ENCODE measurements around a stretch of chr12.

GRCh38 chr12:25387263-25387835 lies 136.6 kb upstream of the KRAS start:
- RRBS, result no CpG with 5 or more reads among the region's 11 CpGs

- RRBS, result no CpG with 5 or more reads among the region's 3 CpGs
These were observed 31.2 kb downstream of the LMNTD1 start for GRCh38 chr12:25521860-25522237.

DNA sequence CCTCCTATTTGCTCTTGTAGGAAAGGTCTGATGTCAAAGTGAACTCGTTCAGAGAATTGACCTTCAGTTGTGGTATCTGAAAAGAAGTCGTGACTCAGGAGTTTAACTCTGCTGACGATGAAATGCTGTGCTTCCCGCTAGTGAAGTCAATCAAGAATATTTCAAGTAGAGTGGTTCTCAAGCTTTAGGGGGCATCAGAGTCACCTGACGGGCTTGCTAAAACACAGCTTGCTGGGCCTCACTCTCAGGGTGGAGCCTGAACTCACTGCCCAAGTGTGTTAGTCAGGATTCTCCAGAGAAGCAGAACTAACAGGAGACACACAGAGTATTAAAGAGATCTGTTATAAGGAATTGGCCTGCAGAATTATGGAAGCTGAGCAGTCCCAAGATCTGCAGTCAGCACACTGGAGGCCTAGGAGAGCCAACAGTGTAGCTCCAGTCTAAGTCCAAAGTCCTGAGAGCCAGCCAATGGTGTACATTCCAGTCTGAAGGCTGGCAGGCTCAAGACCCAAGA lies 139.5 kb upstream of the LMNTD1 start:
- RRBS, result no CpG with 5 or more reads among the region's 5 CpGs

DNA sequence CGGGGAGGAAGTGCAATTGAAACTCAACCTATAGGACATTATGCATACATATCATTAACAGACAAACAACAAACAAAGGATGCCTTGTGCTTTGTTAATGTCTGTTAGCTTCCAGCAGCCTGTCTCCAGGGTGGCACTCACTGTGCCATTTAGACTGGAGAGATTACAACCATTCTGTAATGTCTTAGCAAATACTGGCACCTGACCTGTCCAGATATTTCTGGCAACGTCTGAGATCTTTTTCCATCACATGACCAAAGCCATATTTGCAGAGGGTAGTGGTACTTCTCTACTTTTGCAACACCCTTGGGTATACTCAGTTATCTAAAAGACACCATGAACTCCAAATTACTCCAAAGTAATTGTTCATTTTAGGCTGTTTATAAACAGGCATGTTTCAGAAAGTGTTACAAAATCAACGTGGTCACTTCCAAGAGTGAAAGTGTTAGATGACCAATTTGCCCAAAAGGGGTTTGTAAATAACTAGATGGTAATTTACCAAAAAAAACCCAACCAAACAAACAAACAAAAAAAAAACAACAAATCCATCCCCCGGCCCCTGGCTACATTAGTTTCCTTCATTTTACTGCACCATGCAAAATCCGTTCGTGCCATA lies 11.5 kb downstream of the BHLHE41 start:
- RRBS, result no CpG with 5 or more reads among the region's 6 CpGs

- RRBS, result no CpG with 5 or more reads among the region's 5 CpGs
These were observed 28.5 kb upstream of the BHLHE41 start for GRCh38 chr12:26153222-26153788.

DNA sequence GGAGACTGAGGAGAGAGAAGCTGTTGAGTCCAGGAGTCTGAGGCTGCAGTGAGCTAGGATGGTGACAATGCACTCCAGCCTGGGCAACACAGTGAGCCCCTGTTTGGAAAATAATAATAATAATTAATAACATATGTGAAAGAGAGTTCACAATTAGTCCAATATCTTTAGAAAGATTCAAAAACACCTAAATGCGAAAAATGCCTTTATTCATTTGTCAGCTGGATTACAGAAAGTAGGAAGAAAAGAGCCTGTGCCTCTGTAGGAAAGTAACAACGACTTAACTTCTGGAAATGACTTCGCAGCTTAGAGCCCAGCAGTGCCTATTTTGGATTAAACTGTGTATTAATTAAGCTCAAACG lies 508 bp upstream of the SSPN start:
- RRBS, result no CpG with 5 or more reads among the region's 4 CpGs

- RRBS, result no CpG with 5 or more reads among the region's 2 CpGs
These were observed 142.5 kb downstream of the SSPN start for GRCh38 chr12:26337686-26338389.

DNA sequence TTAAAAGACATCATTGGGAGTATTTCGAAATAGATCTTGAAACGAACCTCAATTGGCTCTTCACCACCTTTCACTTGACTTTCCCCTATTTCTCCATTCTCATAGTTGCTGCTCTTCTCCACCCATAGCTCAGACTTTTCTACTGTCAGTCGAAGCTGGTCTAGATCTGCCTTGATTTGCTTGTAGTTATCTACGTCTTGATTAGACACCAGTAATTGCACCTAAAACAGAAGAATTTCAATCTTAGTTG lies 212.0 kb downstream of the ITPR2 start:
- RRBS, result no CpG with 5 or more reads among the region's 4 CpGs

DNA sequence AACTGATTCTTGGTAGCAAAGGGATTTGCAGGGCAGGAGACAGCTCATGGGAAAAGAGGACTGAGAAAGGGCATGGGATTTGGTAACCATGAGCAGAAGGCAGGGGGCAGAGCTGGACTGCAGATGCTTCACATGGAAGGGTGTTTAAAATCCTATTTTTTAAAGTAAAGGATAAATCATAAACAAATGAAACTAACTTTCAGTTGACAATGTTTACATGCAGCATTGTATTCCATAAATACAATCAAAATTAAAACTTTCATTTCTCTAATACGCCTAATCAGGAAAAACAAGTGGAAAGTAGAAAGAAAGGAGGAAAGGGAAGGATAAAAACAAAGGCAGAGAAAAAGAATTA lies 203.0 kb downstream of the ITPR2 start:
- RRBS, result no CpG with 5 or more reads among the region's 1 CpG

GRCh38 chr12:27179690-27180532 lies 64.2 kb upstream of the STK38L start:
- RRBS, result no CpG with 5 or more reads among the region's 3 CpGs

- RRBS, result no CpG with 5 or more reads among the region's 1 CpG
These were observed 58.5 kb upstream of the STK38L start for GRCh38 chr12:27185636-27185975.

DNA sequence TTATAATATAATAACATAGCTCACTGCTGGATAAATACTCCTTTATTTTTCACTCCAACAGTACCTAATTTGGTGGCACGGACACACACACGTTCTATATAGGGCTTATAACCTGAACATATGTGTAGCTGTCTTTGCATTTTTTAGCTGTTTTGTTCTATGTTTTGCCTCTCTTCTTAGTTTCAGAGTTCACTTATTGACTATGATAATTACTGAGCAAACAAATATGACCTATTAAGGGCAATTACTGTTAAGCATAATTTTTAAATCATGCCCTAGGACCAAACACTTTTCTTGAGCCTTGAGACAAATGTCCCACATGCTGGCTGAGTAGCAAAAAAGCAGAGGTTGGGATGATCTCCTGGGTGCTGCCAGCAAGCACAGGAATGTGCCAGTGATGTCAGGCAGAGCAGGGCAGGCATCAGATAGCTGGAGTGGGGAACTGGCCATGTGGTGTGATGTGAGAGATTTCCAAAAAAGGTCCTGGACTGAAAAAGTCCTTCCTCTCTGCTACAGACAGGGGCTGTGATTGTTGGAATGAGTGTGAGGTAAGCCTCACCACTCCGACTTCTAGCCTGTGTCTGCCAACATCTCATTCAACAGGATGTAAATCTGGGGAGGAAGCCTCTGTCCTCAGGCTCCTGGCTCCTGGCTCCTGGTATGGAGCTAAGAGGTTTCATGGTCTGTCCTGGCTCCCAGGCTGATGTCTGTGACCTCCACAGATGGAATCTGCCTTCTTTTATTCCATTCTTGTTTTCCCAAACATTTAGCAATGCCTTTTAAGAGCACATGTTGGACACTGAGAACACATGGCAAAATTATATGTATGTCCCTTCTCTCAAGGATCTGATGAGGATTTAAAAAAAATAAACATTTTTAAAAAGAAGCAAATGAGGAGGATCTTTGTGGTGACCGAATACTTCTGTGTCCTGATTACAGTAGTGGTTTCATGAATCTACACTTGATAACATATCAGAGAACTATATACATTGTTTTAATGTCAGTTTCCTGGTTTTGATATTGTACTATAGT lies 50.2 kb upstream of the STK38L start:
- RRBS, result no CpG with 5 or more reads among the region's 4 CpGs

DNA sequence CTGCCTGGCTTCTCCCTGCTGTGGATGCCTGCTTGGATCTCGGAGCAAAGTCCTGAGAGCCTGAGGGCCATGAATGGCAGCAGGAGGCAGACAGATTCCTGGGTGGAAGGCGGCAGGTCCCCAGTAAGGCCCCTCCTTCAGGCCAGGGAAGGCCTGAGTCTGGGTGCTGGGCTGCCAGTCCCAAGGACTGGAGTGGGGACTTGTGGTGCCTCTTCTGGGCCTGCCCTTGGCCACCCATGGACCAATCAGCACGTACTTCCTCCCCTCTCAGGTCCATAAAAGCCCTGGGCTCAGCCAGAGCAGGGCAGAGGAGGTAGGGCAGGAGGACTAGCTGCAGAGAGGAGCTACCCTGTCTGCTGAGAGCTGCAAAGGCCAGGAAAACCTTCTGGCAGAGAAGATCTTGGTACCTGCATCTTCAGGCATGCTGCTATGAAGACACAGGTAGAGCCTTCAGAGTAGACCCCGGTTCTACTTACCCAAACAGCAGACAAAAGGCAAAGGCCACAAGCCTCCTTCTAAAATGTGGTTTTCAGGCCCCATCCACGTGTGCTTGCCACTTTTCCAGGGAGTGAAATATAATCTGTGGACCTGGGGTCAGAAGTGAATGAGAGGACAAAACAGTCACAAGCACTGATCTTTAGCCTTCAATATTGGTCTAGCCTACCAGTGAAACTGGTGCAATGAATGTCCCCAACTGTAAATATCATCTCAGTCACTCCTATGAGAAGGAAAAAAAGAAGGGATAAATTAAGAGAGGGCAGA lies 29.8 kb upstream of the STK38L start:
- RRBS, result no CpG with 5 or more reads among the region's 5 CpGs

DNA sequence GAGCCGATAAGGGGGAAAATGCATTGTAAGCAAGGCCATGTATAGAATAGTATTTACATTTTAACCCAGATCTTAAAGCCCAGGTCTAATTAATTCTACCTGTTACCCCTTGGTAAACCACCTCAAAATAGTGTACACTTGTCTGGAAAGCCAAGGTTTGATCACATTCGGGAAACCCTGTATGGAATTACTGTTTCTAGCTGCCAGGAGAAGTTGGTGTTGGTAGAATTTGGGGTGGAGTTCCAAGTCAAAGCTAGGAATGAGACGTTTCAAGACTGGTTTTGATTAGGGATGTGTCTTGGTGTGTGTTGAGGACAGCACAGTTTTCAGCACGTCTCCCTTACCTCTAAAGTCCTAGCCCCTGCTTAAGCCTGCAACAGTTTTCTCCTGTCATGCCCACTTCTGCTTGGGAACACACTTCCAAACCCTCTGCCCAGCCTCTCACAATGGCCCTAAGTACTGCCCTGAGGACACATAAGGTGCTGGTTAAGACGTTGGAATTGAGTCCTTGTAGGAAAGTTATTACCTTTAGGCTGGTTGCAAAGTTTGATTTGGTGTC lies 838 bp upstream of the BMAL2 start:
- RRBS, result no CpG with 5 or more reads among the region's 5 CpGs

DNA sequence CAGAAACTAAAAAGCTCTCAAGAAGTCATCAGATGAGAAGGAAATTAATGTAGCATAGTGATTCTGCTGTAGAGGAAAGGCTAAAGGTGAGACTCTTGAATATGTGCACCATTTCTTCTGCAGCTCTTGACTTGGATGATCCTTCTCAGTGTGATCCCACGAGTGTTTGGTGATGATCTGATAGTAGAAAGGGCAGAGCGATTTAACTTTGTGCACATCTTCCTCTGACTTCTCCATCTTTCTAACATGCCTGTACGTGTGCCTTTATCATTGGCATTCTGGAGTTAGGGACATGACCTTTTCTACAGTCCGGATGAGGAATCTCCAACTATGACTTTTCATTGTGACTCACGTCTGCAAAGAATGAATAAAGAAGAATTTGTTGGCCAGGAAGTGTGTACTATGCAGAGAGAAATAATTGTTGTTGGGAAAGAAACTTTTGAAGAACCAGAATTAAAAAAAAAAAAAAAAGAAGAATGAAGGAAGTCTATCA lies 25.1 kb downstream of the PPFIBP1 start:
- RRBS, result no CpG with 5 or more reads among the region's 5 CpGs

DNA sequence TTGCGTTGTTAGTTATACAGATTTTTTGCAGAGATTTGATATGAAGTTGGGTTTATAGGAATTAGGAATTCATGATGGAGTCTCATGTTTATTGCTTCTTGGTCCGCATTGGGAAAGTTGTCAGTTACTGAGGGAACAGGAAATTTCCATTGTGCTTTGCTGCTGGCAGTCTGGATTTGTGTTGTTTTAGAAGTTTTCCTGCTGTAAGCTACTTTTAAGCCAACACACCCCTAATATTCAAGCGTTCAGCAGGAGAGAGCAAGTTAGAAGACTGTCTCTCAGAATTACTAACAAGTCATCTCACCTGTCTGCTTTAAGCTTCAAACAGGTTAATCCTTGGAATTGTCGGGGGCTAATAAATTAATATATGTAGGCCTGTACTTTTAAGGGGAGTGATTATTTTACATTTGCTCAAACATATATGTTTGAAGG lies 32.5 kb downstream of the PPFIBP1 start:
- RRBS, result no CpG with 5 or more reads among the region's 4 CpGs

GRCh38 chr12:27562019-27562242 lies 37.9 kb downstream of the PPFIBP1 start:
- RRBS, result no CpG with 5 or more reads among the region's 2 CpGs

DNA sequence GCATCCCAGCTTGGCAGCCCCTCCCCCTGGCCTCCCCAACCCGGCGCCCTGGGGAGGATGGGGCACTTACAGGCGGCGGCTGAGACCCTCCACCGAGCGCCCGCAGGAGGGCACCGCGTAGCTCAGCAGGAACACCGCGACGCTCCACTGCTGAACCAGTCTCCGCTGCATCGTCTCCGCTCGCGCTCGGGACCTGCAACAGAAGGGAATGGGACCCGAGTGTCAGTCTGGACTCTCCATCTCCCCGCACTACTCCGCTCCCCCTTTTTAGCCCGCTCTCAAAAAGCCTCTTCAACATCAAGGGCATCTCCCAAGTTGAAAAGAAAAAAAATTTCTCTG lies 3.2 kb downstream of the PTHLH start:
- RRBS, result 11% methylated on average over 1 of the region's 22 CpGs

GRCh38 chr12:28191064-28191550 lies 851 bp downstream of the CCDC91 start:
- RRBS, result no CpG with 5 or more reads among the region's 13 CpGs

DNA sequence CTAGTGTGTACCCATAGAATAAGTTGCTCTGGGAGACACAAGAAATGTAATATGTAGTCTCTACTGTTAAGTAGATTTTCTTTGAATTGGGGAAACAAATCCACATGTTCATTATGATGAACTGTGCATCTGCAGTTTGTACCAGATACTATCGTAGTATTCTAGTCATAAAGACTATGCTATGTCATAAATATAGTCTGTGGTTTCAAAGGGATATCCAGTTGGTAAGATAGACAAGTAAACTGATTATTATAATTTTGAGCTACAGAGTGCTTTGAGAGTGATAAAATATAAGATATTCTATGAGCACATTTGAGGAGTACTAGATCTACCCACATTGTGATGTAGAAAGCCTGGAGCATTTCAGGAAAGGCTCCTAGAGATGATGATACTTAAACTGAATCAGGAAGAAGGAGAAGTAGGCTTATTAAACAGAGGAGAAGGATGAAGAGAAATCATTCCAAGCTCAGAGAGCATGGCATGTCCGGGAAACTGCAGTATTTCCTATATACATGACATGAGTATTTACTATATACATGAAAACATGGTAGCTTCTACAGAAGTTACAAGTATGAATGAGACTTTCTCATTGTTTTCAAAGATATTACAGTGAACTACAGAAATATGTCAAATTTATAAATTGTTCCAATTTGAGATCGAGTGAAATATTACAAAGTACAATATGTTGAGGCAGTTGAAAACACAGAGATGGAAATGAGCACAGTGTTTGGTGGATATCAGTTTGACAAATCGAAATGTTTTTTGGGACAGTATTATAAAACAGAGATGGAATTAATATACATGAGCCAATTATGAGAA lies 272.5 kb downstream of the CCDC91 start:
- RRBS, result no CpG with 5 or more reads among the region's 4 CpGs

Measured in zone of skin (tissue), 1 donor.